ENCODE data around the gene LAMP1.

DNA sequence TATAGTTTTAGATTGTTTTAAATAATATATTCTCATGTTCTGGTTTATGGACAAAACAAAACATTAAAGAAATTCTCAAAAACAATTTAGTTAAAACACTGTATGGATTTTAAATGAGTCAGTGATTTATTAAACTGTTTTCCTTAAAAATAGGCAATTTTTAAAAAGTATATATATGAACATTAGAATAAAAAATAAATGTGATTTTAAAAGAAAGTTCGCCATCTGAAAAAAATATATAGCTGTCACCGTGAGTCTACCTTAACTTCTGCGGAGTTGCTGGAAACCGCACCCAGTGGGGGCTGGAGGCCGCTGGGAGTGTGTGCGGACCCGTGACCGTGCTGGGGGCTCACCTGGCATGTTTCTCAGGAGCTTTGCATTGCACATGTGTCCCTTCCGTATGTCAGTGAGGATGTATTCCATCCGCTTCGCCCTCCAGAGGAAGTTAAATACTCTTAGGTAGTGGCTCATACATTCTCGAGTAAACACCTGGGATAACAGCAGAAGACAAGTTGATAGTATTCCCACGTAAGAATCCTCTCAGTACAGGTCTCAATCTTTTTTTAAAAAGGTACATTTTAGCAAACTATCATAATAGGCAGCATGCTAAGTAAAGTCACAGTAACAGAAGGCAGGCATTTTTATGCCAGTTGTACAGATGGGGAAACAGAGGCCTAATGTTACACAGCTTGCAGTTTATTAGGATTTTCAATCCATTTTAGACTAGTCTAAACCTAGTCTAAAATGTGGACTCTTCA is 71.7 kb downstream of the TUBGCP3 start:
- RRBS, result no CpG with 5 or more reads among the region's 13 CpGs

DNA sequence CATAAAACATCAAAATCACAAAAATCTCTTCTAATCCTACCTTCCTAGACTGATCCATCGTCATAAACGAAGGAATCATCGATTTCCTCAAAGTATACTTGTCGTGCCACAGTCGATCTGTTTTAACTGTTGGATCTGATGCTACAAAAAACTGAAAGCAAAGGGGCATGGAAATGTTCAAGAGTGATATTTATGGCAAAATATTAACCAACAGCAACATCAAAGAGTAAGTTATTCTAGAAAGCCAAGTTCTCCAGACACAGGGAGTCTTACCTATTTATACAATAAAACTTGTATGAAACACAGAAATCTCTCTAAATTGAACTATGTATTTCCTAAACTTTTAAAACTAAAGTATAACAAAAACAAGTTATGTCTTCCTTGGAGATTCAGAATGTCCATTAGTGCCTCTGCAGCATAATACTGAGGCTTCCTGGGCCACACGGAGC is 60.6 kb downstream of the TUBGCP3 start:
- RRBS, result no CpG with 5 or more reads among the region's 6 CpGs

DNA sequence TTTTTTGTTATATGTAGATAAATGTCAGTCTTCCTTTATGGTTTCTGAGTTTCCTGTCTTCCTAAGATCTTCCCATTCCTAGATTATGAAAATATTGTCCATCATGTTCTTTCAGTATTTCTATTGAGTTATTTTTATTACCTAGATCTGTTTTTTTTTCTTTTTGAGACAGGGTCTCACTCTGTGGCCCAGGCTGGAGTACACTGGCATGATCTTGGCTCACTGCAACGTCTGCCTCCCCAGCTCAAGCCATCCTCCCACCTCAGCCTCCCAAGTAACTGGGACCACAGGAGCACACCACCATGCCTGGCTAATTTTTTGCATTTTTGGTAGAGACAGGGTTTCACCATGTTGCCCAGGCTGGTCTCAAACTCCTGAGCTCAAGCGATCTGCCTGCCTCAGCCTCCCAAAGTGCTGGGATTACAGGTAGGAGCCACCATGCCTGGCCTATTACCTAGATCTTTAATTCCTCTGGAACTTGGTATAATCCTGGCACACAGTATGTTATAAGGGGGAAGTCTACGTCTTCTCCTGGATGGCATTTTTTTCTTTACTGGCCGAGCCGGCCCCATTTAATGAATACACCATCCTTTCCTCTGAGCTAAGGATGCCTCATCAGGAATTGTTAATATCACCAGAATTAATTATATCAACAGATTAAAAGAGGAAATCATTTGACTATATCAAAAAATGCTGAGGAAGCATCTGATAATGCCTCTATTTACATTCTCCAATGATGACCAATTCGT is 59.1 kb downstream of the TUBGCP3 start:
- RRBS, result no CpG with 5 or more reads among the region's 6 CpGs

DNA sequence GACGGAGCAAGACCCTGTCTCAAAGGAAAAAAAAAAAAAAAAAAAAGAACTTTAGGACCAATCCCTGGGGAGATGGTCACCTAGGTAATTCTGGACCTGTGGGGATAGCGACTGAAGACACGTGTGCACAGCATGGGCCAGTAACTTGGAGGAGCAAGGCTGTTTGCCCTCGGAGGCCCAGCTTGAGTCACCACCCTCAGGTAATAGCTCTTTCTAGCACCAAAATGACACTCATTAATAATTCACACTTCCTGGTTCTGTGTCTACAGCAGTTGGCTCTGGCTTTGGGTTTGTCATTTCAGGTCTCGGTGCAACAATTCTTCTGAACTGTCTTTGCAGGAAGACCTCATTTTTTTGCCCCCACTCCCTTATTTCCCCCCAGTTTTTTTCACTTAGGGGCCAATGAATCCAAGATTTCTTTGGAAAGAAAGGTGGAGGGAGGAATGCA is 3.9 kb upstream of the ATP11A start:
- RRBS, result no CpG with 5 or more reads among the region's 5 CpGs

DNA sequence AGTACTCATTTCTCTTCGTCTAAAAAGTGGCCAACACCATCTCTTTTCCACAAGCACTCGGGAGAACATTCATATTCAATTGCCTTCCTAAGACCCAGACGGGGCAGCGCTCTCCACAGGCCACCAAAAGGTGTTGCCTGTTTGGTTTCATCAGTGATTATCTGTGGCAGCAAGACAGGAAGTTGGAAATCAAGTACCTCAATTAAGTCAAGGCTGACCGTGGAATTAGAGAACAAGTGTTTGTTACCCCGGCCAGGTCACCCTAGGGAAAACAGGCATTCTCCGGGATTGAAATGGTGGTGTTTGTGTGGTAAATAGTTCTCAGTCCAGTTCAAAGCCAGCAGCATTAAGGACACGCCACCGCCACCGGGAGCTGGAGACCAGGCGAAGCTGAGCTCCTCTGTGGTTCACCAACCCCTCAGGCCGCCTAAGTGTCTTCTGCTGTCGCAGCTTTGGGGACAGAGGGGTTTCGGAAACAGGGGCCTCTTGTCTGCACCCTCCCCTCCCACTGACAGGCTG is 824 bp upstream of the ATP11A start:
- RRBS, result 22% methylated on average over 4 of the region's 14 CpGs

GRCh38 chr13:112689474-112689649 is 476 bp upstream of the ATP11A start:
- RRBS, result 1% methylated on average over 5 of the region's 12 CpGs

DNA sequence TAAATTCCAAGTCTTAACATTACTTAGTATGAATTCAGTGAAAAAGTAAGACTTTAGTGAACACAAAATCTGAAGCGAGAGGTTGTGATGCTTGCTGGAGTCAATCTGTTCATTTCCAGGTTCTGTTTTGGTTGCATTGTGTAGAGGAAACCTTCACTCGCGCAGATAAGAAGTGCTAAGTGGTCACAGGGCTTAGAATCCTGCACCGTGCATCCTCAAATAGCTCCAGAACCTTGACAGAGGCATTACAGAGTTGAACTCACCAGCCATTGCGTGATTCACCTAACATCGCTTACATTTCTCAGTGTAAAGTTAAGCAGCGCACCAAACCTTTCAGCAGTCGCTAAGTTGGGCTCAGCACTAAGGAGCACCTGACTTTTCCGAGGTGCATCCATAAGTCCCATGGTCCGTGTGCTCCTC is 45.7 kb downstream of the ATP11A start:
- RRBS, result no CpG with 5 or more reads among the region's 10 CpGs

GRCh38 chr13:112768186-112768500 is 78.3 kb downstream of the ATP11A start:
- RRBS, result no CpG with 5 or more reads among the region's 15 CpGs

DNA sequence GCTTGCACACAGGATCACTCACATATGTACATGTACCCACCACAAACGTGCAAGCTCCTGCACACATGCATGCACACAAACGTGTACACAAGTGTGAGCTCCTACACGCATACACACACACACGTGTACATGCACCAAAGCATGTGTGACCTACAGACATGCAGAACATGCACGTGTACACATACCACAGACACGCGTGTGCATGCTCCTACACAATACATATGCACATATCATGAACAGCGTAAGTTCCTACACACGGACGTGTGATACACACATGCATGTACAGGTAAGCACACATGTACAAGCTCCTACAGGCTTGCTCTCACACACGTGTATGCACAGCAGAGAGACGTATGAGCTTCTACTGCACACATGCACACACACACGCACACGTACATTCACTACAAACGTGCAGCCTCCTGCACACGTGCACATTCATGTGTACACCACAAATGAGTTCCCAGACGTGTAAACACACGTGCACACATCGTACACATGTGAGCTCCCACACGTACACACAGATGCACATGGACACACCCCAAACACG is 84.0 kb upstream of the MCF2L start:
- RRBS, result no CpG with 5 or more reads among the region's 21 CpGs

GRCh38 chr13:112997442-112998005 is 28.5 kb downstream of the MCF2L start:
- RRBS, result 90% methylated on average over 3 of the region's 18 CpGs

- RRBS, result no CpG with 5 or more reads among the region's 13 CpGs
Measured at GRCh38 chr13:113009679-113010205, 40.7 kb downstream of the MCF2L start.

DNA sequence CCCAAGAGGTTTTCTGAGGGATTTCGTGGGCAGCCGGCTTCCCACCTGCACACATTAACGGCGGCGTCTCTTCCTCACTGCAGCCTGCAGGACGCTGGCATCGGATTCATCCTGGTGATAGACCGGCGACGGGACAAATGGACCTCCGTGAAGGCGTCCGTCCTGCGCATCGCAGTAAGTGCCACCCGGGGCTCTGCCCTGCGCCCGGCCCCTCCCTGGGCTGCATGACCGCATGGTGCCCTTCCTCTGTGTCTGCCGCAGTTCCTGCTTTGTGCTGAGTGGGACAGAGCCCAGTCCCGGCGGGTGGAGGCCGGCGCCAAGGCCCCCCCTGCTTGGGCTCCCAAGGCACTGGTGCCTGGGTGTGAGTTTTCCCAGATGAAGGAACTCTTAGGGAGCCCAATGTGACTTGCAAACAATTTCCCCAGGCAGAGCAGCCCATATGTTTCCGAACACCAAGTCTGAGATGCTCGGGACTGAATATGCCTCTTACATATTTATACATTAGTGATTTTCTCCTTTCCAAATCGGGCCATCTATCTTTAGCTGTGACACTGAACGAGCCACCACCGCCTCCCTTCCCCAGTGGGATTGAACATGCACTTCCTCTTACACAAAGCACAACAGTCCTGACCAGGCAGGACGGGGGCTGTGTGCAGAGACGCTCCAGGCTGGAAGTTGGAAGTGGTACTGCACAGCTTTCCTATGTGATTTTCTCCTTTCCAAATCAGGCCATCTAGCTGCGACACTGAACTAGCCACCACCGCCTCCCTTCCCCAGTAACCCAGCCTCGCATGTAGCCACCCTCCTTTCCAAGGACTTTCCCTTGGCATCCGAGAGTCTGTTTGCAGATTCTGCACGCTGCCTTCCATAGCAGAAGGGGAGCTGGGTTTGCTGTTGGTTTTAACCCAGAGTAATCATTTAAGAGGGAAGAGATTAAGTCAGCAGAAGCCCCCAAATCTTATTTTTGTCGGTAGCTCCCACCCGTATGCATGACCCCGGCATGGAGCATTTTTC is 60.1 kb upstream of the F7 start:
- RRBS, result 89% methylated on average over 19 of the region's 39 CpGs

GRCh38 chr13:113203975-113204674 is 4.3 kb downstream of the PCID2 start:
- RRBS, result no CpG with 5 or more reads among the region's 10 CpGs

DNA sequence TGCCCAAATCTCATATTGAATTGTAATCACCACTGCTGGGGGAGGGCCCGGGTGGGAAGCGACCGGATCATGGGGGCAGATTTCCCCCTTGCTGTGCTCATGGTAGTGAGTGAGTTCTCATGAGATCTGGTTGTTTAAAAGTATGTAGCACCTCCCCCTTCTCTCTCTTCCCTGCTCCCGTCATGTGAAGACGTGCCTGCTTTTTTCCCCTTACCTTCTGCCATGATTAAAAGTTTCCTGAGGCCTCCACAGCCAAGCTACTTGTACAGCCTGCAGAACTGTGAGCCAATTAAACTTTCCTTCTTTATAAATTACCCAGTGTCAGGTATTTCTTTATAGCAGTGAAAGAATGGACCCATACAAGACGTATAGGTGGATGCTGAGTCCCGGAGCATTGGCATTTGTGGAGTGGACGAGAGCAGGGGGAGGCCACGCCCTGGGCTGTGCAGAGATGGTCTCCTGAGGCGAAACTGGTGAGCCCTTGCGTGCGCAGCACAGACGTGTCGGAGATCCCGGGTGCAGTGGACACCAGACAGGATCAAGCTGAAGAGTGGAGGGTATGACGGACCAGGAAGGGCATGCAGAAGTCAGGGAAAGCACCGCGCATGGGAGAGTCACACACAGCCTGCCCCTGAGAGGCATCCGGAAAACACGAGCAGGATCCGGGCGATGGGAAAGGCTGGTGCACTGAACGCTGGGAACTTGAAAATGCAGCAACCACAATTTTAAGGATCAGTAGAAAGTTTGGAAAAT is 42.3 kb downstream of the CUL4A start:
- RRBS, result no CpG with 5 or more reads among the region's 23 CpGs

DNA sequence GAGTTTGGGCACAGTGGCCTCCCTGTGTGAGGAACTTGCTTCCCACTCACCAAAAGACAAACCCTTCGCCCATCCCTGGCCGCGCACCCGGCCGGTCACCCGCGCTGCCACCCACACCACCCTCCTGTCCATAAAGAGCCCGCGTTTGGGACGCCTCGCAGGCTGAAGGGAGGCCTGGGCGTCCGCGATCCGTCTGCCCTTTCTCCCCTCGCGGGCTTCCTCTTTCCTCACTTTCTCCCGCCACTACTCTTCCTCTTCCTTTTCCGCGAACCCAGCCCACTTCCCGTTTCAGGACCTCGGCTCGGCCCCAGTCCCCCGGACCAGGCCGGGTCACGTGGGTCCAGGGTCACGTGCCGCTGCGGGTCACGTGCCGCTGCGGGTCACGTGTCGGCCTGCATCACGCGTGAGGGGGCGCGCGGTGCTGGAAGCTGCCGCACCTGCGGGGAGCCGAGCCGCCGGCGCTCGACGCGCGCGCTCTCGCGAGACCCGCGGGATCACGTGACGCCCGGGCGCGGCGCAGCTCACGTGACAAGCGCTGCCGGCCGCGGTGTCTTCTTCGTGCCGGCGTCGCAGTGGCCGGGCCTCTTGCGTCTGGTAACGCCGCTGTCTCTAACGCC is at the start of gene LAMP1:
LAMP1 (plus strand) TSS at position 524 of the 617 bp plus-strand sequence.
- RRBS, result 1% methylated on average over 18 of the region's 74 CpGs

GRCh38 chr13:113313359-113313949 is 16.4 kb downstream of the LAMP1 start:
- RRBS, result no CpG with 5 or more reads among the region's 16 CpGs

GRCh38 chr13:113326622-113326873 is 29.5 kb downstream of the LAMP1 start:
- RRBS, result no CpG with 5 or more reads among the region's 7 CpGs

GRCh38 chr13:113351275-113352022 is 12.5 kb downstream of the GRTP1 start:
- RRBS, result 3% methylated on average over 5 of the region's 26 CpGs

GRCh38 chr13:113445844-113446204 is 7.5 kb downstream of the ADPRHL1 start:
- RRBS, result no CpG with 5 or more reads among the region's 13 CpGs

DNA sequence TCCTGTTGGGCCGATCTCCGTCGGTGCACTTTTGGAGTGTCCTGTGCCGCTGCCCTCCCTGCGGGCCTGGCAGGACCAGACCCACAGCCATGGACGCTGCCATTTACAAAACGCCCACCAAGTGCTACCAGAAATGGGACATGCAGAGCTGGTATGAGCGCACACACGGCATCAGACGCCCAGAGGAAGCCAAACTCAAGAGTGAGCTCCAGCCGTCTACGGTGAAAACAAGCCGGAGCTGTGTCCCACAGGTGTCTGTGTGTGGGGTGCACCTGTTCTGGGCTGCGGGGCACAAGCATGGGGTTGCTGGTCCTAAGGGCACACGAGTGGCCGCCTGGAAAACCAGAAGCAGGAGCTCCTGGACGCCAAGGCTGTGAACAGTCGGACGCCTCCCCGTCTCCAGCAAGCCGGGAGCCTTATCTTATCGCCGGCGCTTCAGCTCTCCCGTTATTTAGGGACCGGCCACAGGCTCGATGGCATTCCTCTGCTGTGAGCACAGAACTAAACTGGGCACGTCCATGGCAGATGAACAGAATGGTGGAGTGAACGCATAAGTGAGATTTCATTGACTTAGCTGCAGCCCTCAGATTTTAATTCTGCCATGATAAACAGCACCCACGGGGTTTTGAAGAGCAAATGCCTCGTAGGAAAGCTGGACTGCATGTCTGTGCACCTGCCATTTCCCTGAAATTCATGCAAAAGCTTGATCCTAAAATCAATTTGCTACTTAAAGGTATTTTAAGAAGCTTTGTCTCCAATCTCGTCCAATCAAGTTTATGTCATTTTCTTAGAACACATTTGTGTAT is 1.2 kb downstream of the ADPRHL1 start:
- RRBS, result no CpG with 5 or more reads among the region's 32 CpGs

Measured in CMK (cell line).